Umbilical cord (tissue), 2 donors: ENCODE results near the genes PITX3, MFSD13A, SUFU and NT5C2.

GRCh38 chr10:102161303-102161987, 9.3 kb downstream of the NOLC1 start:
- RAMPAGE, long total RNA: no peak

- RAMPAGE, long total RNA: no peak
Observed at GRCh38 chr10:102188244-102188583, 36.0 kb downstream of the NOLC1 start.

- RAMPAGE, long total RNA: no peak
Observed at GRCh38 chr10:102241291-102242285, at the start of gene PITX3. Gene PITX3, minus strand, starts transcription at chr10:102241512.

DNA sequence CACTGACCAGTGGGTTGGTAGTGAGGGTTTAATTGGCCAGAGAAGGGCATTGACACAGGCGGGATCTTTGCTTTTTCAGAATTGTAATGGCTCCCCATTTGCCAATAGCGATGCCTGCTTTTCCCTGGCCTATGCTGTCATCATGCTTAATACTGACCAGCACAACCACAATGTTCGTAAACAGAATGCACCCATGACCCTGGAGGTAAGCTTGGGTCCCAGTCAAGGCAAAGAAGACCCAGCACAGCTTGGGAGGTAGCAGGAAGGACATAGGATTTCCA, 28.6 kb upstream of the NFKB2 start:
- RAMPAGE, long total RNA: no peak

DNA sequence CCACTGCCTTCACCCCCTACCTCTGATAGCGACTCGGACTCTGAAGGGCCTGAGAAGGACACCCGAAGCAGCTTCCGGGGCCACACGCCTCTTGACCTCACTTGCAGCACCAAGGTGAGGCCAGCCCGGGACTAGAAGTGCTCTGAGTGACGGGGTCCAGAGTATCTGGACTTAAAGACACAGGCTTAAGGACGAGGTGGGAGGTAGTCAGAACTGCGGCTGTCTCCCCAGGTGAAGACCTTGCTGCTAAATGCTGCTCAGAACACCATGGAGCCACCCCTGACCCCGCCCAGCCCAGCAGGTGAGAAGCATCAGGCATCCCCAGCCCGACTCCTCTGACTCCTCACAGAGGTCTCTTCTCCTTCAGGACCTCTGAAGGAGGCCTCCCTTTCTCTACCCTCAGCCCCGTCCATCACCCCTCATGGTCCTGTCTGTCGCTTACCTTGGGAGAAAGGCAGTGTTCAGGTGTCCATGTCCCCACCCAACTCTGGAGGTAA, 5.8 kb downstream of the NFKB2 start:
- RAMPAGE, long total RNA: no peak

DNA sequence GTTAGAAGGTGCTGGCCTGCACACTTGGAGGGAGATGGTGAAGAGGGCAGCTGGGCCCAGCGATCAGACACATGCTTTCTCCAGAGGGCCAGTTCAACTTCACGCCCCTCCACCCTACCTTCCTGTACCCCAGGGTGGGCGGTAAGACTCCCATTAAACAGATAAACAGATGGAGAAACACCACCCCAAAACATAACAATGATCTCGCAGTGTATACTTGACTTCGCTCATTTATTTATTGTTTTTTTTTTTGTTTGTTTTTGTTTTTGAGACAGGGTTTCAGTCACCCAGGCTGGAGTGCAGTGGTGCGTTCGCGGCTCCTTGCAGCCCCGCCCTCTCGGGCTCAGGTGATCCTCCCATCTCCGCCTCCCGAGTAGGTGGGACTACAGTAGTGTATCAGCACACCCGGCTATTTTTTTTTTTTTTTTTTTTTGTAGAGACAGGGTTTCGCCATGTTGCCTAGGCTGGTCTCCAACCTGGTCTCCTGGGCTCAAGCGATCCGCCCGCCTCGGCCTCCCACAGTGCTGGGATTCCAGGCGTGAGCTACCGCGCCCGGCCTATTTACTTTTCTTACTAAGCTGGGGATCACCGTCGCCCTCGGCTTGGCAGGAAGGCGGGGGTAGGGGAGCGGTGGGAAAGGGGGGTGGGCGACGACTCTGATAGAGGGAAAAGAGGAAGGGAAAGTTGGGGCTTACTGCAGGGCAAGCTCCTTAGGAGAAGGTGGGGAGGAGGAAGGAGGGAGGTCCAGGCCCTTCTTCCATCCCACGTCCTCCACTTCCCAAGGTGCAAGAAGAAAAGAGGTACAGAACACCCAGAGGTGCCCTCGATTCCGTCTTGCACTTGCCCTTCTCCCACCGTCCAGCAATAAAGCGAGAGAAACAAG, 1.7 kb downstream of the C10orf95 start:
- RAMPAGE, long total RNA: no peak

DNA sequence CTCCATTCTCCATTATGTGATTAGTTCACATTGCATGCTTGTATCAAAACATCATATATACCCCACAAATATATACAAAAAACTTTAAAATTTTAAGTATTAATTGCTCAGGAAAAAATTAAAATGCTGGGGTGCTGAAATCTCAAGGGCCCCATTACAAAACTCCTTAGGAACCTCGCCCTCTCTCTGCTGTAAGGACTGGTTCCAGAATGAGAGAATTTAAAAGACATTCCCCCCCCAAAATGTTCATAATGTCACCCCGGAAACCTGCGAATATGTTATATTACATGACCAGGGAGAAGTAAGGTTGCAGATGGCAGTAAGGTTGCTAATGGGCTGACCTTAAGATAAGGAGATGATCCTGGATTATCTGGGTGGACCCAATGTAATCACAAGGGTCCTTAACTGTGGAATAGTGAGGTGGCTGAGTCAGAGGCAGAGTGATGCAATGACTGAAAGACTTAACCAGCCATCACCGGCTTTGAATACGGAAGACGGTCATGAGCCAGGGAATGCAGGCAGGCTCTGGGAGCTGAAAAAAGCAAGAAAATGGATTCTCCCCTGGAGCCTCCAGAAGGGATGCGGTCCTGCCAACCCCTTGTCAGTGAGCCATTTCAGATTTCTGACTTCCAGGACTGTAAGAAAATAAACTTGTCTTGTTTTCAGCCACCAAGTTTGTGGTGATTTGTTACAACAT, 4.4 kb upstream of the C10orf95 start:
- RAMPAGE, long total RNA: no peak

- RAMPAGE, long total RNA: no peak
Observed at GRCh38 chr10:102460483-102461632, at the start of gene MFSD13A. Gene MFSD13A, plus strand, starts transcription at chr10:102461395.

DNA sequence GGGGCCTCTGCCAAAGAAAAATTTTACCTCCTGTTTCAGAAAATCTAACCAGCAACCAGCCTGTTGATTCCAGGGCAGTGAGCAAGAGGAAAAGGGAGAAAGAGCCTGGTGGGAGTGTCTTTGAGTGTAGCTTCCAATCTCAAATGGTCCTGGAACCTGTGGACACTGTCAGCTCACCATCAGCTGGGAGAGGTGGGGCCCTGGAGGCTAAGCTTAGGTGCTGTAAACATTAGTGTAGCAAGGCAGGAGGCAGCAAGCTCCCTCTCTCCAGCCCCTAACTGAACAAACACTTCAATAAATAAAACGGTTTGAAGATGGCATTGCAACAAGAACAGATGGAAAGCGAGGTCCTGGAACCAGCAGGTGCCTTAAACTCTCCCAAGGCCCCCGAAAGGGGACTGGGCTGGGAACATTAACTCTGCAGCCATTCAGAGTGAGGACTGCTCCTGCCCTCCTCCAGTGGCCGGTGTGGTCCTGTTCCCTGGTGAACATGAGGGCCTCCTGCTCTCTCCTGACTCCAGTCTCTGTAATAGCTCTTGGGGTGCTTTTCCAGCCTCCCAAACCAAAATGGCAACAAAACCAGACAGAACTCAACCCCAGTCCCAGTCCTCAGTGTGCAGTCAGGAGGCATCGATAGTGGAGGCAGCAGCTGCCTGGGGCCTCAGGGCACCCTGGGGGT, 18.7 kb downstream of the MFSD13A start:
- RAMPAGE, long total RNA: no peak

- RAMPAGE, long total RNA: no peak
Observed at GRCh38 chr10:102503419-102504627, at the start of gene SUFU. Gene SUFU, plus strand, starts transcription at chr10:102503972.

DNA sequence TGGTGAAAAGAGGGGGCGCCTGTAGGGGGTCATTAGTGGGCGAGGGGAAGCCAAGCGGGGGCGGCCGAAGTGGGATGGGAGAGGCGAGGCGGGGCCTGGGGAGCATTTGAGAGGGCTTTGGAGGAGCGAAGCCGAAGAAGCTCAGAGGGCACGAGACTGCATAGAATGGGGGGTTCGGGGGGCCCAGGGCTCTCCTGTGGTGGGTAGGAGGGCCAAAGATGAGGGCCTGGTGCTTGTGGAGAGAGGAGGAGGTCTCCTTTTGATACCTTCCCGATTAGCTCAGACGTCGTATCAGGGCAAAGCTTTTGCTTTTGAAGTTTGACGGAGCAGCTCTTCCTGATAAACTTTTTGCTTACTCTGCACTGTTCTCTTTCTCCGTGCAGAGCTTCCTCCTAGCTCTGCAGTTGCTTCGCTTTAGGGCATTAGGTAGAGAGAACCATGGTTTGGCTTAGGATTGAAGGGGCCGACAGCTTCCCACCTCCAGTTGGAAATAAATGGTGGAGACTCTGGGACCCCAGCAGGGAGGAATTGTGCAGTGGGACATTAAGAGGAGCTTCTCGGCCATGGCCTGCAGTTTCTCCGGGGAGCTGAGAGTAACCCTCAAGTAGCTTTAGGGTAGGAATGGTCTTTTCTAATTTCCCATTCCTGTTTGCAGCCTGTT, 986 bp downstream of the SUFU start:
- RAMPAGE, long total RNA: no peak

DNA sequence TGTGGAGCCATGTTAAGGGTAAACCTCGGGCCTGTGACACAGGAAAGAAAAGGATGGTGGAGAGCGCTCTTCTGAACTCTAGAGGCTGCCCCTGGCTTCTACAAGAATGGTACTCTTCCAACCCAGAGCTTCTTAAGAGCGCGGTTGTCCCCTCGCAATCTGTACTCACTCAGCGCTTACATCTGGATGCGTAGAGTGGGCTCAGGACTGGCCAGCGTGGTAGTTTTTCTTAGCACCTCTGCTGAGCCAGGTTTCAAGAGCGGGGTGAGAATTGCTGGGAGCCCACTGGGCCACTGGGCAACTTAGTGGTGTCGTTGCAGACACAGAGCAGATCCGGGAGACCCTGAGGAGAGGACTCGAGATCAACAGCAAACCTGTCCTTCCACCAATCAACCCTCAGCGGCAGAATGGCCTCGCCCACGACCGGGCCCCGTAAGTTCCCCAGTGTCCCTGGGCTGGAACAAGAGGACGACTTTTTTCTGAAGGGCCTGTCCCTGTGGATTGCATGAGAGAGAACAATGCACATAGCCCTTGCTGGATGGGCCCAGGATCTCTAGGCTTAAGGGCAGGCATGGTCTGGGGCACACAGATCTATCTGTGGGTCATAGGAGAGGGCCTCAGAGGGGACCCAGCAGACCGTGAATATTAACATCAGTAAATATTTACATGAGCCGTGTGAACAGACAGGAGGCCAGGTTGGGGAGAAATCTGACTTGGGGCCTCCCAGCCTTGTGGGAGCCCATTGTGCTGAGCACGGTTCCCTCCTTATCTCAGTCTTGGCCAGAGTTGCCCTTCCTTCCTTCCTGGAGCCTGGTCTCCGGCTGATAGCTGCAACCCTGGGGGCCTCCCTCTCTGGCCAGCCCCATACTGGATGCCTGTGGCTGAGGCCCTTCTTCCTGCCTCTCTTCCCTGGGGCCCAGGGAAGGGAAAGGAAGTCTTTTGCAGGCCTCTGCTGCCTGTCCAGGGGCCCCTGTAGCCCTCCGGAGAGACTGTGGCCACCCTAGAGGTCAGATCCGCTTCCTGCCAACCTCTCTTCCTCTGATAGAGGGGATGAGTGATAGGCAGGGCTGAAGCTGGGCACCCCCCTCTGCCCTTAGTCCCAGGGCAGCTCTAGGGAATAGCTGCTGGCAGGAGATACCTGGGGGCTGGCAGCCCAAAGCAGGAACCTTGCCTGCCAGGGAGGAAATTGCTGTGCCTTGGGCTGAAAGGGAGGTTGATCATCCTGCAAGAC, 44.8 kb upstream of the TRIM8 start:
- RAMPAGE, long total RNA: no peak

DNA sequence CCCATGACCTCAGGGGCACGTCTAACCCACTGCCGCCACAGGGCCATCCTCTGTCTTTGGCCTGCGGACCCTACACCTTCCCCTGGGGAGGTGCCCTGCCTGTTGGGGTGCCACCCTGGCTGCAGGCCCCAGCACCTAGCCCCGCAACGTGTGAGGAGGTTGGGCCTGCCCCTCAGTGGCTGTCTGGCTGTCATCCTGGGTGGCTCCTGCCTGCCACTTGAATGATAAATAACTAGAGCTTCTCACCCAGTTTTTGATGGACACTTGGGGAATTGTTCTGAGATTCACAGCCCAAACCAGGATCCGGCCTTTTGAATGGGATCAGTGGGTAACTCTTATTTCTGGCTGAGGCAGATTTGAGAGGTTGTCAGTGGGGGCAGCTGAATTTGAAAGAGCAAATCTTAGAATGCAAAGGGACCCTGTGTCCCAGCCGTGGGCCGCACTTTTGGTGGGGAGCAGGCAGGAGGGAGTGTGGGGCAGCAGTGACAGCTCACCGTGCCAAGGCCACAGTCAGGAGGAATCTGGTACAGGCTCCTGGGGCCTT, 30.8 kb upstream of the TRIM8 start:
- RAMPAGE, long total RNA: no peak

GRCh38 chr10:102642634-102643568, 1.4 kb upstream of the TRIM8 start:
- RAMPAGE, long total RNA: no peak

GRCh38 chr10:102878280-102878708, 9.0 kb downstream of the AS3MT start:
- RAMPAGE, long total RNA: no peak

GRCh38 chr10:103111006-103111690, 81.9 kb downstream of the NT5C2 start:
- RAMPAGE, long total RNA: no peak

GRCh38 chr10:103138195-103138763, 54.8 kb downstream of the NT5C2 start:
- RAMPAGE, long total RNA: no peak

GRCh38 chr10:103168288-103168913, 24.7 kb downstream of the NT5C2 start:
- RAMPAGE, long total RNA: no peak

DNA sequence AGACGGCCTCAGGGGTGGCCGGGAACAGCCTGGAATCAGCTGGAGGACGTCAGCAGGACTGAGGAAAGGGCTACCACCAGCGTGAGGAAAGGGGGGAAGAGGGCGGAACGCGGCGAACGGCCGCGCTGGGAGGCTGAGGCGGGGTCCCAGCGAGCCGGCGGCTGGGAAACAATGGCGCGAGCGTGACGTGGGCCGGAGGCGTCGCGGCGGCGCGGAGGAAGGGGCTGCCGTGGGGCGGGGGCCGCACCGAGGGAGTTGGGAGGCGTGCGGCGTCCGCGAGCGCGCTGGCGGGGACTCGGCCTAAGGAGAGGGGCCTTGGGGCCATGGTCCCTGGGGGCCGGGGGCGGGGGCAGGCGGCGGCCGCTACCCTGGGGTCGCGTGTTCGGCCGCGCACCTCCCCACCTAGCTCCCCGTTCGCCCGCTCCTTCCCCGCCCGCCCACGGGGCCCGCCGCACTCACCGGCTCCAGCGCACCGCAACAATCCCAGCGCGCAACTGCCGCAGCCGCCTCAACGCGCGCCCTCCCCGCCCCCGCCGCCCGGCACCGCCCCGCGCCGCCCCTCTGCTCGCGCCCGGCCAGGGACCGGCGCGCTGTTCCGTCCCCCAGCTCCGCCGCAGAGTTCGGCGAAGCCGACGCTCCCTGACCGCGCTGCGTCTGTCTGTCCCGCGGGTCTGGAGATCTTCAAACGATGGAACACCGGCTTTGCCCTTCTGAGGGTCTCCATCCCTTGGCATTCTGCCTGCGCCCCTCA, at the start of gene NT5C2:
NT5C2 (minus strand) TSS at position 496 of the 751 bp plus-strand sequence.
- RAMPAGE, long total RNA: start-site peak on the minus strand centred at position 515 of the sequence, 61 bp wide, 91 and 87 reads in 2 replicates

DNA sequence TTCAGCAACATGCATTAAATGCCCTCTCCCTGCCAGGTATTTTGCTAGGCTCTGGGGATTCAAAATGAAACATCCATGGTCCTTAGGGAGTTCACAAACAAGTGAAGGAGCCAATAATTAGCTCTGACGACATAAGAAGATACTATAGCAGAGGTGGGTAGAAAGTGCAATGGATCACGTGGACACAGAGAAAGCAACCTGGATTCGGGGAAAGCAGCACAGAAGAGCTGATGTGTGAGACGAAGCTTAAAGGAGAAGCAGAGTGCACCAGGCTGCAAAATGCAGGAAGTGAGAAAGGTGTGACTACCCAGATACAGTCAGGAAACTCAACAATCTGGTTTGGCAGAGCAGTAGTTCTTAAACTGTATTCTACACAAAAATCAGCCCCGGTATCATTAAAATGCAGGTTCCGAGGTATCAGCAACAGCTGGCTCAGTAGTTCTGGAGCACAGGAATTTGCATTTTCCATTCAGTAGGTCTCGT, 5.5 kb upstream of the RPEL1 start:
- RAMPAGE, long total RNA: no peak